ENCODE measurements around the genes ROBO1, CADM2, HTR1F, EPHA6 and OR5H1.

DNA sequence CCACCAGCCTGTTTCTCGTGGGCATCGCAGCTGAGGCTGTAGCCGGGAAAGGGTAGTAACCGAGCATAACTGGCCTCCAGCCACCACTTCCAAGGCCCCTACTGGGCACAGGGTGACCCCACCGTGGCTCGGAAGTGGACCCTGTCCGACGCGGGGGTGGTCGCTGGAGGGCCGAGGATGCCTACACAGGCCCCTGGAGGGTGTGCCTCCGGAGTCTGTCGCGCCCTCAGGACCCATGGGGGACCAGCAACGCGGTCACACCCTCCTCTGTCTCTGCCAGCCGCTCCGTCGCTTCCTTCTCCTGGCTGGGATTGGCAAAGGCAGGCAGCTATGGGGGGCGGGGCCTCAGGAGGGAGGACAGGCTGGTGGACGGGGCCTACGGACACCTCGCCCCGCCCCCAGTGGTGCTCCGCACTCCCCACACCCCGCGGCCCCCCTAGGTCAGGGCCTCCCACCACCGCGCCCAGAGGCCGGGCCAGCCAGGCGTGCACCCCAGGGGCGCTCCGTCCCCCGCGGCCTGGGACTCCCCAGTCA is 45.6 kb upstream of the FRG2C start:
- PRO-cap: bidirectional peak, plus-strand start at position 466 of the sequence, minus-strand start at position 293 of the sequence
- RAMPAGE, long total RNA, 4 experiments: no peak in any of the 4 experiments

DNA sequence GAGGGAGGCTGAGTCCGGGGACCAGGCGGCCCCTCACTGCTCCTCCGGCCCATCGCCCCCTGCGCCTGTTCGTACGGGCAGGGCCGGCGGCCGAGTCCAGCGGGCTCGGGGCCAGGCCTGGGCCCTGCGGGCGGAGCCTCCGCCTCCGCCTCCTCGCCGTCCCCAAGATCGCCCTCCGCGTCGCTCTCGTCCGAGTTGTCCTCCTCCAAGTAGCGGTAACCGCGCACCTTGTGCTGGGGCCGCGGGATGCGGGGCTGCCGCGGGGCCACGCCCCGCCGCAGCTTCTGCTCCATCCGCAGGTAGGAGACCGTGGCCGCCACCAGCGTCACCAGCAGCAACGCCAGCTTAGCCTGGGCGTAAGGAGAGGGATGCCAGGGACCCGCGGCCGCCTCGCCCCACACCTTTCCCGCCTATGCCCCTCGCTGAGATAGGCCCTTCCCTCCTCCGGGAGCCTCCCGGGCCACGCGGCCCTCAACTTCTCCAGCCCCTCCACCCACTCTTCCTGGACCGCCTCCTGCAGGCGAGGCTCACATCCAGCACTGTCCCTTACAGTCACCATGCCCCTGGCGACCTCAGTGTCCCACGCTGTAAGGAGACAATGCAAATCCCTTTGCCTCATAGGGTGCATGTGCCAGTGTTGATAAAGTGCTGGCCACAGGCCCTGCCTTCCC is 44.5 kb upstream of the FRG2C start:
- PRO-cap: no peak
- RAMPAGE, long total RNA, 4 experiments: no peak in any of the 4 experiments

DNA sequence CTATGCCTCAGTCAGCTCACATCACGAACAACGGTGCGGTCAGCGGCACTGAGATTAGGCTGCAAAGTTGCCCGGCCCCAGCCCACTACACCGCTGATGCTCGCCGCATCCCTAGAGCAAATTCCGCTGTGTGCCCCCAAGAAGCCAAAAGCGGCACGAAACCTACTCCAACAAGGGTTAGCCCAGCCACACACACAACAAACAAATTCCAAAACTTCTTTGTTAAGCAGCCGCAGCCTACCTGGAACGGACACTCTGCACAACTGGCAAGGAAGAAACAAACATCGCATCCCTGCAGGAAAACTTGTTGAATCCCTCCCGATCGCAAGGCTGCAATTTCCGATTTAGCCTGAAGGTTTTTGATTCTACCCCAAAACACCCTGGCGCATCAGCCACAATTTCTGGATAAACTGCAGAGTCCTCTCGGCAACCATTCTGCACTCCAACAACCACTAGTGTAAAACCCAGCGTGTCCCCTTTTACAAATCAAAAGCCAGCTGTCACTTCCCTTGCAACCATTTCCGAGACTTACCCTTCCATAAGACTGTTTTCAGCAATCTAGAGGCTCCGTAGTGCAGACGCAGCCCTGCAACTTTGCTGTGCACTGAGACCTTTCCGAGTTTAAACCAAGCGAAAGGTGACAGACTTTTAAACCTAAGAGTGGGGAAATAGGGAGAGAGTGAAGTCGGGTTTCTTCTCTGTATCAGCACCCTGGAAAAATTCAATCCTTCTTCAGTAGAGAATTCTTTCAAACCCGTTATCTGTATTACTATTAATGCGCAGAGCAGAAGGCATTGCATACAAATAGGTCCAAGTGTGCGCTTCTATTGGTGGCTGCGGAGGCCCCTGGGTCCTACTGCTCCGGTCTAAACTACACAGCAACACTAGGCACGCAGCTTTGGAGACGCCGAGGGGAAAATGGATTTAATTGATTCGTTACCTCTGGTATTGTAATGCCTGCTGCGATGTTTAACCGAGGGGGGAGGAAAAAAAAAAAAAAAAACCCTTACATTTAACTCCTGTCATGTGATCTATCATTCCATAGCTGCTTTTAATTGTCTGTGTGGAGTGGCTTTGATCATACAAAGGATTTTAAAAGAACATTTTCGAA is at the start of gene ROBO1:
Gene ROBO1, minus strand, starts transcription at position 779 of the 1,111 bp plus-strand sequence.
- PRO-cap: no peak
- RAMPAGE, long total RNA, 4 experiments: no peak in any of the 4 experiments

DNA sequence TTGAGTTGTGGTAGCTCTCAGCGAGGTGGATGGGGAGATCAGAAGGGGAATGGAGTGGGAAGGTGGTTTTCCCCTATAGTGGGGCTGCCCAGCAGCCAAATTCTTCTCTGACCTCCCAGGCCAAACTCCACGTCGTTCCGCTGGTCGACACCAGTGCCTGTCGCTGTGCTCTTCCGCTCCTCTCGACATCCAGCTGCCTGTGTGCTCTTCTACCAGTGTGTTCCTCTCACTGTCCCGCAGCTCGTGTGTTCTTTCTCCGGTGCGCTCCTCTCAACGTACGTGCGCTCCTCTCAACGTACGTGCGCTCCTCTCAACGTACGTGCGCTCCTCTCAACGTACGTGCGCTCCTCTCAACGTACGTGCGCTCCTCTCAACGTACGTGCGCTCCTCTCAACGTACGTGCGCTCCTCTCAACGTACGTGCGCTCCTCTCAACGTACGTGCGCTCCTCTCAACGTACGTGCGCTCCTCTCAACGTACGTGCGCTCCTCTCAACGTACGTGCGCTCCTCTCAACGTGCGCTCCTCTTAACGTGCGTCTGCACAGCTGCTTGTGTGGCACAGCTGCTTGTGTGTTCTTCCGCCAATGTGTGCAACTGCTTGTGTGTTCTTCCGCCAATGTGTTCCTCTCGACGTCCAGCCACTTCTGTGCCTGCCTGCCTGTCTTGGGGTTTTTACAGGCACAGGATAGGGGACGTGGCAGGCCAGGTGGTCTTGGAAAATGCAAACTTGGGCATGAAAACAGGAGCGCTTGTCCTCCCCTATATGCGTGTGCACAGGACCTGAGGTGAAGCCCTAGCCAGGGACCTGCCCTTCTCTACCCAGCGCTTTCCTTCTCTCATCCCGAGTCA is 991.1 kb downstream of the GBE1 start:
- PRO-cap: no peak
- RAMPAGE, long total RNA, 4 experiments: start-site peak on the minus strand in 1 of 4 experiments, centred at position 270 of the sequence, 13 reads per replicate

DNA sequence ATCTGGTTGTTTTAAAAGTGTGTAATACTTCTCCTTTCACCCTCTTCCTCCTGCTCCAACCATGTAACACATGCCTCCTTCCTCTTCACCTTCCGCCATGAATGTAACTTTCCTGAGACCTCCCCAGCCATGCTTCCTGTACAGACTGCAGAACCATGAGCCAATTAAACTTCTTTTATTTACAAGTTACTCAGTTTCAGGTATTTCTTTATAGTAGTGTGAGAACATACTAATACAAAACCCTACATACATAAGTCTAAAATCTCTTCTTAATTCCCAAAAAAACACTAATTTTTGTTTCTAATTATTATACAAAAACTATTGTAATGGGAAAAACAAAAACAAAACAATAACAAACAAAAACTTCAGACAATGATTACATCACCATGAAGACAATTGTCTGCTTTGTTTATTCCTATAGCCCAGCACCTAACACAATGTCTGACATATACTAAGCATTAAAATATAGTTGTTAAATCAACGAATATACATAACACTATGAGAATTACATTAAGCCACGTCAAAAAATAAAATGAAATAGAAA is 29.7 kb downstream of the GBE1 start:
- PRO-cap: no peak
- RAMPAGE, long total RNA, 4 experiments: start-site peak on the minus strand in 1 of 4 experiments, centred at position 306 of the sequence, 10 reads per replicate

- PRO-cap: no peak
- RAMPAGE, long total RNA, 4 experiments: no peak in any of the 4 experiments
Measured at GRCh38 chr3:82317189-82317511, 555.7 kb upstream of the GBE1 start.

DNA sequence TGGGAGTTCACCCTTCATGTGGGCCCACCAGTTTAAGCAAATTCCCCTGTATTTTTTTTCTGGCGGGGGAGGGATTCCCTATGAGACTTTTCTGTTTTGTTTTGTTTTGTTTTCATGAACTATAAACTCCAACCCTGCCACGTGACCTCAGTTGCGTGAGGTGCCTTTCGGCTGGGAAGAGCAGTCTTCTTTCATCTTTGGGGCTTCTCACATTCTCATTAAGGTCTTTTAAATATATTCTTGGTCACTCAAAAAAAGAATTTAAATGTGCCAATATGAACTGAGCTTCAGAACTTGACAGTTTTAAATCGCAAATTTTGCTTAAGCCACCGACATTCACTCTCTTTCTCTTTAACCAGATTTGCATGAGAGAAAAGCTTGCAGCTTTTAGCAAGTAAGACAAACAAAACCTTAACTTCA is 699.7 kb upstream of the GBE1 start:
- PRO-cap: no peak
- RAMPAGE, long total RNA, 4 experiments: no peak in any of the 4 experiments

DNA sequence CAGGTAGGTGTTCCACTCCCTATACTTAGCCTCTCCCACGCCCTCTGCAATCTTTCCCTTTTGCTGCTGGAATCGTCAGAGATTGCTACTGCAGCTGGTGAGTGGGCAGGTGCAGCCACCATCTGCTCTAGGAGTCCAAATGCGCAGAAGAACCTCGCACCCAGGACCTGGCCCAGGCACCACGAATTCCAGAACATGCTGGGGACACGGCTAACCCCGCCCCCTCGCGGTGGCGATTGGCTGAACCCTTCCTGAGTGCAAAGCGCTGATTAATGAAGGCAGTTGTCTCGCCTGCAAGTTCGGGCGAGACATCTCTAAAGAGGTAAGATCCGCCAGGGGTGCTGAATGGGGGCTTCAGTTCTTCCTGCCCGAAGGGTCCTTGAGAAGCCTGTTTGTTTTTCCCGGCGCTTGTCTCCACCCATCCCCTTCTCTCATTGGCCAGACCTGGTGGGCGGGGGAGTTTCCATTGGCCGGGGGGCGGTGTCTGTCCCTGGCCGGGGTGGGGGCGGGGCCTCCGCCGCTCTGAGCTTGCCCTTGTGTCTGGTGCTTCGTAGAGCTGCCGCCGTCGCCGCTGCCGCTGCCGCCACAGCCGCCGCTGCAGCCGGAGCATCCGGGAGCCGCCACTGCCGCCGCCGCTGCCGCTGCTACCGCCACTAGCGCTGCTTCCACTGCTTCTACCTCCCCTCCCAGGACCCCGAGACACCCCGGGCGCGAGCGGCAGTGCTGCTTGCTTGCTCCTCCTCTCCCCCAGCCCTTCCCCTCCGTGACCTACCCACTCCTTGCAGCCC is at the start of gene CADM2:
Gene CADM2, plus strand, starts transcription at position 551 of the 788 bp plus-strand sequence.
- PRO-cap: unidirectional peak, plus-strand start at position 553 of the sequence
- RAMPAGE, long total RNA, 4 experiments: no peak in any of the 4 experiments

DNA sequence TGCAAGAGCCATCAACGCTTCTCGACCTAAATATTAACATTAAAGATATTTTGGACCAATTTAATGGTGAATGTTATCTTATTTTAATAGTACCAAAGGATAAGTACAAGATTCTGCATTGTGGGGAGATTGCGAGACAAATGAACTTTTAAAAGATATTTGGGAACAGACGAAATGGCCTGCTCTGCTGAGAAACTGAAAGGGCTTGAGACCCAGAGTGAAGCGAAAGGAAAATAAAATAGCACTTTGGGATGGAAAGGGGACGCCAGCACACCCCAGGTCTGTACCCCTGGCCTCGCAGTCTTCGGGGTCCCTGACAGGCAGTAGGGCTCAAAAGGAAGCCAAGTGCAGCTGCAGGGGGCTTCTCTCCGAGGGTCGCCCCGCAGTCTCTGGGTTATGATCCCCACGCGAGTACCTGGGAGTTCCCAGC is 97.6 kb upstream of the VGLL3 start:
- PRO-cap: no peak
- RAMPAGE, long total RNA, 4 experiments: no peak in any of the 4 experiments

DNA sequence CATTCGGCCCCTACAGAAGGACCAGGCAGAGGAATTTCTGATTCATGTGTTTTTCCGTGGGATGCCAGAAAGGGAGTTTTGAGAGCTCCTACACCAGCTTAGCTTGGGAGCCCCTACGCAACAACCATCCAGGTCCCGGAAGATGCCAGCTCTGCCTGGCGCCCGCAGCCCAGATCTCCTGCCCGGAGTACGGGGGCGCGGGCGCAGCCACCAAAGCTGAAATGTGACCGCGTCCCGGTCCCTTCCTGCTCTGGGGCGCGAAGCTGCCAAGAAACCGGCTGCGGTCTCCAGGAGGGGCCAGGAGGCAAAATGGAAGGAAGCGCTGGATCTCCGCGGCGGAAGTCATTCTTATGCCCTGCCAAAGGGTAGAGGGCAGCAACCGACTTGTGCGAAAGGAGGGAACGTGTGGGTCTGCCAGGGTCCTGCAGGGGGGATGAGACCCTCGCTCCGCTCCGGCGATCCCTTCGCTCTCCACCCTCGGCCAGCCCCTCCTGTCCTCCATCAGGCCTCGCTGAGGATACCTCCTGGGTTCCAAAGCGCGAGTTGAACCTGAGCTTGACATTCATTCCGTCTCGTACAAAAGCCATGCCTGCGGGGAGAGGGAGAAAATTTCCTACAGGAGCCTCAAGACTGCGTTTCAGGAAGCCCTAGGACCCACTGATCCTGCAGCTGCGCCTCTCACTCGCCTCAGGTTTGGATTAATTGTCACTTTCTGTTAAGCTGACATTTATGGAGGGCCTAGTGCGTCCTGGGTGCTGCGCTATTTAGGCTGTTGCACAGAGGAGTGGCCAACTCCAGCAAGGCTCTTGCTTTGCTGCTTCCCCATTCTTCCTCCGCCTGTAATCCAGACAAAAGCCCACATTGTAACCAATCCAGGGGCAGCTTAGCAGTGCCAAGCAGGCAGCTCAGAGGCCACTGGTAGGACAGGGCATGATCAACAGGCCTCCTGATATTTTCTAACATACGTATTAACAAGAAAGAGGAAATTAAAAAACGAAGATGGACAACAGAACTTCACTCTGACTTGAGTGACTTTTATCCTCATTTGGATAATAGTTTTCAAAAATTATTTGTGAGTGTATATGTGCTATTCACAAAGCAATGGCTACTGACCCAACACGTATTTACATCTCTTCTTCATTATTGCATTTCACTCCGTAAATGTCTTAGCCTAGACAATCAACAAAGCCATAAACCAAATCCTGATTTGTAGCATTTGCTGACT is 98.4 kb upstream of the VGLL3 start:
- PRO-cap: bidirectional peak, plus-strand start at position 290 of the sequence, minus-strand start at position 252 of the sequence; bidirectional peak, plus-strand start at position 974 of the sequence, minus-strand start at position 786 of the sequence
- RAMPAGE, long total RNA, 4 experiments: no peak in any of the 4 experiments

DNA sequence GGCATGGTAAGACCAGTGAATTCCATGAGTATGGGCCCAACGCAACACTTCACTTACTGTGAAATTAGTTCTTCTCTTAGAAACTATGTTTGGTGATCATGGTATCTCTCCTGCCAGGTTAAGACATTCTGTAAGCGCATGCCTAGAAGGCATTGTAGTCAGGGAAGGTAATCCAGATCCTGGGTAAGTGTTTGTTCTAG is 89.1 kb upstream of the POU1F1 start:
- PRO-cap: unidirectional peak, minus-strand start at position 119 of the sequence
- RAMPAGE, long total RNA, 4 experiments: no peak in any of the 4 experiments

DNA sequence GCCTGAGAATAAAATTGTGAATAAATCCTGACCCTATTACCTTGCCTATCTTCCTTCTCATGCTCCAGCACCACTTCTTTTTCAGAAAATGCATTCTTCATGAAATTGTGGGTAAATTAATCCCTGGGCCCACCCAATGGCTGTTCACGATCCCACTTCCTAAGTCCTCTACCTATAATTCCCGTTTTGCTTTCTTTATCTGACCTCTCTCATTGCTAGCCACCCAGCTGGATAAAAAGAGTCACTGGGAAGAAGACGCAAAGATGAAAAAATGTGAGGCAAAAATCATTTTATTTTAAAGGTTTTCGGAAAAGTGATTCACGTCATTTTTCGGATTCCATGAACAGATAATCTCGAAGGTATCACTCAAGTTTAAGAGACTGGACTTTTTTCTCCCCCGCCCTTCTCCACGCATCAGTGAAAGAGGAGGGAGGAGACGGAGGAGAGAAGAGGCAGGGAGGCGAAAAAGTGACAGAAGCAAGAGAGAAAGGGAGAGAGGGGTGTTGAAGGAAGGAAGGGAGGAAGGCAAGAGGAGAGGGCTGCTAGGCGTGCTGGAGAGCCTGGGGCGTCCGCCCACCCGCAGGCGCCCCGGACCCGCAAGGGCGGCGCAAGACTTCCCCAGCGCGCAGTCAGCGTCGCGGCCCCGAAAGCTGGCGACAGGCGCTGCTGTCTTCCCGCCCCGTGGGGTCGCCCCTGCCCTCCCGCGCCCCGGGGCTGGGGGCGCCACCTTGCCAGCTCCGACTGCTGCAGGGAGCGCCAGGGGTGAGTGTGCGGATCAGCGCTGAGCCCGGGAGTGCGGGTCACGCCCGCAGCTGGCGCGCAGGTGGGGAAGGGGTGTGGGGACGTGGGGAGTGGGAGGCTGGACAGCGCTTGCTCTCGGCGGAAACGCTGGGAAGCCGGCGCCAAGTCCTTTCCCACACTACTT is at the start of gene HTR1F:
Gene HTR1F, plus strand, starts transcription at position 626 of the 925 bp plus-strand sequence.
- PRO-cap: no peak
- RAMPAGE, long total RNA, 4 experiments: start-site peak on the plus strand in 1 of 4 experiments, centred at position 622 of the sequence, 6 reads per replicate

DNA sequence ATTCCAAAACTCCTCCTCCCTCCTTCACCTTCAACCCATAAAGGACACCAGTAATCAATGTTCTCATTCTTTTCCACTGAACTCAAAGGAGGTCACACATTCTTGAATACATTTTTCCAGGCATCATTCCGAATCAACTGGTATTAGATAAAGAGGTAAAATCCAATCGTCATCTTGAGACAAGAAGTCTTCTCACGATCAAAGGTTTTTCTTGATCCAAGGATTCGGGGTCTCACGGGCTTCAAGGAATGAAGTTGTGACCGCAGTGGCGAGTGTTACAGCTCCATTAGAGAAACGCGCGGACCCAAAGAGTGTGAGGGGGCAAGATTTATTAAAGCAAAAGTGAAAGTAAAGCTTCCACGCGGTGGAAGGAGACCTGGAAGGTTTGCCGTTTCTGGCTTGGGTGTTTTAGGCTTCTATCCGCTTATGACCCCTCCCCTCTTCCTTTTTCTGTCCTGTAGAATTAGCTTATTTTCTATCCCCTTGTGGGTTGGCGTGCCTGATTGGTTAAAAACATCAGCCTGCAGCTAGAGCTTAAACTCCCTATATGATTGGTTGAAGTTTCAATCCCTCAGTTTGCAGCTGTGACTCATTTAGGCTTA is 39.5 kb downstream of the C3orf38 start:
- PRO-cap: no peak
- RAMPAGE, long total RNA, 4 experiments: no peak in any of the 4 experiments

DNA sequence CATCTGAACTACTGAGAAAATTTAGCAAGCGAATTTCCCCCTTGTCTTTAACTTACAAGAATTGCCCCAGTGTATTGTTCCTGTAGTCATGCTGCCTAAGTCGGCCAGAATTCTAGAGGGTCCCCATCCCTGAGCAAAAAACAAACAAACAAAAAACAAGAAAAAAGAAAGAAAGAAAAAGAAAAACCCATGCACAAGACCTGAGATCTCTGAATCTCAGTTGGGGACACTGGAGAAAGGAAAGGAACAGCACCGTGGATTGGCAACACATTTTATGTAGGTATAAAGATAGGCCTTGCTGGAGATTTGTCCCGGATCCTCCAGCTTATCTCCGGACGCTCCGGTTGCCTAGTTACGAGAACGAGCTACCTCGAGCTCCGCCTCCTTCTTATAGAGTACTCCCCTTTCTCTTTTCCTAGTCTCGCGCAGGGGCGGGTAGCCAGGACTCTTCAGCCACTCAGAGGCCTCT is 333 bp upstream of the ARL13B start:
- PRO-cap: no peak
- RAMPAGE, long total RNA, 4 experiments: no peak in any of the 4 experiments

DNA sequence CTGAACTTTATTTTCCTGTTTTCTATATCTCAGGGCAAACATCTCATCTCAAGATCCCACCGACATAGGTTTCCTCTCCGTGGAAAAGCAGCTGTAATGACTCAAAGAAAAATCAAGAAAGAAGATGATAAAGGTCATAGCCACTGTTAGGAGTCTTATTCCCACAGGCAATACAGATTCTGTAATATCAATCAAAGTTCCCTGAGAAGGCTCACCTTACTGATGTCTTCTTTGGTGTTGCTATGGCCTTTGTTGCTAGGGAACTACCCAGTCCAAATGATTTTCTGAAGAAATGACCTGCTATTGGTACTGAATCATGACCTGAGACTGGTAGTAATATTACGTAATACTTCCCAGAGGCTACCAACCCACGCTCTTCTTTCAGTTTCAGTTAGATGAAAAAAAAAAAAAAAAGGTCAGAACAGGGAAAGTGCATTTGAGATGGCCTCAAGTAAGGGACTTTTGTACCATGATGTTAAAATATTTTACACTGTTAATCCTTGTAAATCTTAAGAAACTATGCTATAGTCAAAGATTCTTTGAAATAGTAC is 1092.5 kb upstream of the EPHA6 start:
- PRO-cap: no peak
- RAMPAGE, long total RNA, 4 experiments: no peak in any of the 4 experiments

- PRO-cap: no peak
- RAMPAGE, long total RNA, 4 experiments: no peak in any of the 4 experiments
Measured at GRCh38 chr3:96323559-96323924, 490.9 kb upstream of the EPHA6 start.

DNA sequence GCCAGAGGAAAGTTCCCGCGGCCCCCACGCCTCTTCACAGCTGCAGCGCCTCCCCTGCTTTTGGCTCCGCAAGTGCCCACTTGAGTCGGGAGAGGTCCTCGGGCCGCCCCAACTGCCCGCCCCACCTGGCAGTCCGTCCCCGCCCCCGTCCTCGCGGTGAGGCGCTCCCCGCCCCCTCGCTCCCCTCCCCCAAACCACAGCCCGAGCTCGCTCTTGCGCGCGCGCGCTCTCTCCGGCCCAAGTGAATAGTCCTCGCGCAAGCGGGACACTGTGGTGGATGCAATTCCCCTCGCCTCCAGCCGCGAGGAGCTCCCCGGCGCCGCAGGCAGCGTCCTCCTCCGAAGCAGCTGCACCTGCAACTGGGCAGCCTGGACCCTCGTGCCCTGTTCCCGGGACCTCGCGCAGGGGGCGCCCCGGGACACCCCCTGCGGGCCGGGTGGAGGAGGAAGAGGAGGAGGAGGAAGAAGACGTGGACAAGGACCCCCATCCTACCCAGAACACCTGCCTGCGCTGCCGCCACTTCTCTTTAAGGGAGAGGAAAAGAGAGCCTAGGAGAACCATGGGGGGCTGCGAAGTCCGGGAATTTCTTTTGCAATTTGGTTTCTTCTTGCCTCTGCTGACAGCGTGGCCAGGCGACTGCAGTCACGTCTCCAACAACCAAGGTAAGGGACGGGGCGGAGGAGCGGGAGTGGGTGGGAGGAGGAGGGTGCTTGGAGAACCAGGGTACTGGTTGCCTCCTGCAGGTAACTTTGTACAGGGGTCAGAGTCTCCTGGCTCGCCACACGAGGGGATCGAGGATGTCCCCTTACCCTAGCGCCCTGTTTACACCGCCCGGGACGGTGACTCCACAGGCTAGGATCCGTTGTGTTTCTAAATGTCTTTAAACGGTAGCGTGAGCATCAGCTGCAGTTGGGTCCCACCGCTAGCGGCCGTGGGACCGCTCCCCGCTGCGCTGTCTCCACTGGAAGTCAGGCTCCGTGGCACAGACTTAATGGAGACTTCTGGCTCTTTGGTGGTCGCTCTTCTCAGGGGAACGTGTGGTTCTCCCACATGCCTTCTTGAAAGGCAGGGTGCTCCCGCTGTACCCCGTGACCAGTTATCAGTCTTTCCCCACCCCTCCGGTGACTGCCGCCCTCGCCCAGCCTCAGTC is at the start of gene EPHA6:
Gene EPHA6, plus strand, starts transcription at position 248 of the 1,150 bp plus-strand sequence.
- PRO-cap: no peak
- RAMPAGE, long total RNA, 4 experiments: no peak in any of the 4 experiments

DNA sequence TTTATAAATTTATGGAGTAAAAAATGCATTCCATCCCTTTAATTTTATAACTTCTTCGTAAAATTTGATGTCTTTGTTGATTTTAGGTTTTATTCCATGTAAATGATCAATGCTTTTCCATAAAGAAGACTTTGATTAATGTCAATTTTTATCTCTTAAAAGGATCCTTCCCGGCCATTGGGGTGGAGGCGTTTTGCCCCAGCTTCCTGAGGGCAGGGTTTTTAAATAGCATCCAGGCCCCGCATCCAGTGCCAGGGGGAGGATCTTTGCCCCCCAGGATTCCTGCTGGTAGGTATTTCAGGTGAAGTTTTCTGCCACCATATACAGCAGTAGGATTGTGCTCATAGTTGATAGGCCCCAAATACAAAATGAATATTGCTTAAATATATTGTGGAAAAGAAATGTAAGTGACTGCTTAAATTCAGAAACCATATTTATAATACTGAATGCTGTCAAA is 172.1 kb upstream of the ARL6 start:
- PRO-cap: no peak
- RAMPAGE, long total RNA, 4 experiments: no peak in any of the 4 experiments

DNA sequence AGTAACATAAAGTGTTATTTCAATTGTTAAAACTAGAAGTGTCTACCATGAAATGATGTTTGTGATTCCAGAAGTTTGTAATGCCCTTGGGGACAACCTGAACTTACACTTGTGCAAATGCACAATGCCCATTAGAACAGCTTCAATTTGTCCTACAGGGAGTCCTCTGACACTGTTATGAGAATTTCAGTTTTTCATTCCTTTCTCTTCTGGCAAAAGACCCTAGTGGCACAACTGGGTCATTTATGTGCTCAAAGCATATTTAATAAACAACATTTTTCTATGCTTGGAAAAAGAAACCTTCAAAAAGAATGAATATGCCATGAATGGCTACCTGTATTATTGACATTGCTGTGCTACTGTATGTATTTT is at the start of gene OR5H1:
Gene OR5H1, plus strand, starts transcription at position 298 of the 372 bp plus-strand sequence.
- PRO-cap: no peak
- RAMPAGE, long total RNA, 4 experiments: no peak in any of the 4 experiments

DNA sequence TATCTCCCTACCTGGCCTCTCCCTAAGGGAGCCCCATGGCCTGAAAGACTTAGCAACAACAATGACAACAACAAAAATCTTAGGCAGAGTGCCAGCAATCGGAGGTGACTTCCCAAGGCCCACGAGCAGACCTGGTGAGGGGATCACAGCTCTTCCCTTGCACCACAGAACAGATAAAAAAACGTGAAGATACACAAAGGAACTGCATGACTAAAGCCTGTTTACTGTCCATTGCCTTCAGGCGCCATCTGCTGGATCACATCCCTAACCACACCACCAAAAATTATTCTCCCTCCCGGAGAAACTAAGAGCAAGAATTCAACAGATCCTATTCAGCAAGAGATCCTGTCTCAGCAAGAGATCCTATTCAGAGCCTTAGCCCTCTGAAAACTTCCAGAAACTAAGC is 24.2 kb upstream of the OR5K4 start:
- PRO-cap: no peak
- RAMPAGE, long total RNA, 4 experiments: no peak in any of the 4 experiments

All from suprapubic skin (tissue), 4 donors.